Colic lymph node (tissue), 1 donor: ENCODE results near the genes NUAK2 and LEMD1.

GRCh38 chr1:204495062-204495160 is 306 bp upstream of the PIK3C2B start:
- PRO-cap: no peak

GRCh38 chr1:204670567-204671585 is 14.7 kb downstream of the LRRN2 start:
- PRO-cap: no peak

DNA sequence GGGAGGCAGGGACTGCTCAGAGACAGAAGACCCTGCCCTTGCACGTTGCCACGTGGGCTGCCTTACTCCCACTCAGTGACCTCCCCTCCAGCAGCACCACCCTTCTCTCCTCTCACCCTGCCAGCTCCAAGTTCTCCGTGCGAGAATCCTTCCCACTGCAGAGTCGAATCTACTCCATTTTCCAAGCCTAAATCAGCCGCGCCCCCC is 7.8 kb downstream of the LRRN2 start:
- PRO-cap: no peak

DNA sequence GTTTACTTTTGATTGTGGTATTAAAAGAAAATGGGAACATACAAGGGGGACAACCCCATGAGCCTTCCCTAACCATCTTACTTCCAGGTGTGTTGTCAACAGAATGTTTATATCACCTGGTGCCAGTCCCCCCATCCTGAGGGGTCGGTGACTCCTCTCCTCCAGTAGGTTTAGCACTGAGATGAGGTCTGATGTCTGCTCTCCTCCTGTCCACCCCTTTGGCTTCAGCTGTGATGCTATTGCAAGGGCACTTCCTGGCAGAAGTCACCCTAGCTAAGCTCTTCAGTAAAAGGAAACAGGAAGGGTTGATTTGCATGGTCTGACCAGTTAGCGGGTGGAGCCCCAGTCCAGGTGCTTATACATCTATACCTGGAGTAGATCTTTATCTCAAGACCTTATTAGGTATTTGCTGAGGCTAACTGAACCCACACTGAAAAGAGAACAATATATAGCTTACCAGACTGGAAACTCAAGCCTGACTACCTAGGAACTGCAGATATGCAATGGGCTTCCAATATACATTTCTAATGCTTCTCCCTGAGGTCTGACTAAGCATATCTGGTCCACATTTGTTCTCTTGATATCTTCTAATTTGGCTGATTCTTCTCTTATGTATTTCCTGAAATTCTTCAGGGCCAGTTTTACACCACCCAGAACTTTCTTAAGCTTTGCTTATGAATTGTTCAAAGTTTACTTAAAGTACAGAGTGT is 13.4 kb downstream of the NFASC start:
- PRO-cap: no peak

DNA sequence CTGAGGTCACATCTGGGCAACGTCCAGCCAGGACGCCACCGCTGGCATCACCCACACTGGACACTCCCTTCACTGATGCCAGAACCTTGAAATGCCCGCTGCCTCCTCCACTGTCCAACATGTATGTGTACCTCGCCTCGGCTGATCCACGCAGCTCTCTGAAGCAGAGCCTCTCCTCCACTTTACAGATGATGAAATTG is 5.4 kb upstream of the CNTN2 start:
- PRO-cap: no peak

GRCh38 chr1:205175407-205176197 is 35.9 kb downstream of the DSTYK start:
- PRO-cap: no peak

- PRO-cap: no peak
Observed at GRCh38 chr1:205270704-205271225, 43.0 kb downstream of the TMCC2 start.

GRCh38 chr1:205271226-205271474 is 43.4 kb downstream of the TMCC2 start:
- PRO-cap: no peak

GRCh38 chr1:205275059-205275810 is 46.3 kb downstream of the NUAK2 start:
- PRO-cap: no peak

DNA sequence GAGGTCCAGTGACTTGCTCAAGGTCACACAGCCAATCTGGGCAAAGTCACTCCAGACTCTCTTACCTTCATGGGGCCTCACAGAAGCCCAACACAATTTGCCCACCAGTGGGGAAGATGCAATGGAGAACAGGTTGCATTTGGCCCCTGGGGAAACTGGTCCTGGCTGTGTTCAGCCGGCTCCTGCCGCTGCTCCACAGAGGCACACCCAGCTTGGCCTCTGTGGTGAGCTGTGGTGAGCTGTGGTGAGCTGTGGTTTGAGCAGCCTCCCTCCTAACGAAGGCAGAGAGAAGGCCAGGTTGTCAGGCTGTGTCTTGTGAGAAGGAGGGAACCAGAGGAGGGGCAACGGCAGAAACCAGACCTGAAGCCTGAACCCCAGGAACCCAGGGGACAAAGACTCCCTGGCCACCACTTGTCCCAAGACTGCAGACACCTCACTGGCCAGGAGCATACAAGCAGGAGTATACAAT is 35.0 kb downstream of the NUAK2 start:
- PRO-cap: bidirectional peak, plus-strand start at position 318 of the sequence, minus-strand start at position 221 of the sequence

GRCh38 chr1:205293442-205294031 is 28.0 kb downstream of the NUAK2 start:
- PRO-cap: no peak

GRCh38 chr1:205321128-205322410 is at the start of gene NUAK2:
TSS of gene NUAK2 (minus strand) at chr1:205321745.
- PRO-cap: unidirectional peak, minus-strand start at chr1:205321748

DNA sequence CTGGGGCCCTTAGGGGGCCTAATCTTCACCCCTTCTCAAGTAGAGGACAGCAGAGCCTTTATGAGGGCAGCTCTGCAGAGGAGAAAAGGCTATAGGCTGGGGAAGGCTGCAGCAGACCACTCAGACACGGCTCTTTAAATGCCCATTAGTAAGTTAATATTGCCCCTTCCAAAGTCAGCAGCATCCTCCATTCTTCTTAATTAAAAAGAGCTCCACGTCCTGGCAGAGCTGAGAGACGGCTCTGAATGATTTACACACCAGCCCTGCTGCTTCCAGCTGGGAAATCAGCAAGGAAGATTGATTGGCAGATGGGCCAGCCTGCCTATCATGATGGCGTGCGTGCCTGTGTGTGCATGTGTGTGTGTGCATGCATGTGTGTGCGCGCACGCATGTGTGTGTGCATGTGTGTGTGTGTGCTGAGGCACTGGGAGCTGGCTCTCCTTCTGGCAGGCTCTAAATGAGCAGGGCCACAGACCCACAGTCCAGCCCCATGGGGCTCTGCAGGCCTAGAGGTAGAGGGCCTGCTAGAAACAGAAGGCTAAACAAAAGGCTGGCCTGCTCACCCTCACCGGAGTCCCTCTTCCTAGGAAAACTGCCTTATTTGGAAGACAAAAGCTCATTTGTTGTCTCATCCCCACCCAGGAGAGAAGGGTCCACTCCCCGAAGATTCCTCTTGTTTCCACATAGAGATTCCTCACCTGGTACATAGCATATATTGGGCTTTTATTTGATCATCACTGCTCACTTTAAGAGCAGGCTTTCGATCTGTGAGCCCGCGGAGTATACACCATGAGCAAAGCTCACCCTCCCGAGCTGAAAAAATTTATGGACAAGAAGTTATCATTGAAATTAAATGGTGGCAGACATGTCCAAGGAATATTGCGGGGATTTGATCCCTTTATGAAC is 6.0 kb downstream of the KLHDC8A start:
- PRO-cap: no peak

GRCh38 chr1:205352277-205352487 is 4.5 kb downstream of the KLHDC8A start:
- PRO-cap: no peak

GRCh38 chr1:205421584-205422471 is at the start of gene LEMD1:
TSS of gene LEMD1 (minus strand) at chr1:205422056.
- PRO-cap: no peak

GRCh38 chr1:205505655-205506293 is 1.3 kb downstream of the CDK18 start:
- PRO-cap: no peak

DNA sequence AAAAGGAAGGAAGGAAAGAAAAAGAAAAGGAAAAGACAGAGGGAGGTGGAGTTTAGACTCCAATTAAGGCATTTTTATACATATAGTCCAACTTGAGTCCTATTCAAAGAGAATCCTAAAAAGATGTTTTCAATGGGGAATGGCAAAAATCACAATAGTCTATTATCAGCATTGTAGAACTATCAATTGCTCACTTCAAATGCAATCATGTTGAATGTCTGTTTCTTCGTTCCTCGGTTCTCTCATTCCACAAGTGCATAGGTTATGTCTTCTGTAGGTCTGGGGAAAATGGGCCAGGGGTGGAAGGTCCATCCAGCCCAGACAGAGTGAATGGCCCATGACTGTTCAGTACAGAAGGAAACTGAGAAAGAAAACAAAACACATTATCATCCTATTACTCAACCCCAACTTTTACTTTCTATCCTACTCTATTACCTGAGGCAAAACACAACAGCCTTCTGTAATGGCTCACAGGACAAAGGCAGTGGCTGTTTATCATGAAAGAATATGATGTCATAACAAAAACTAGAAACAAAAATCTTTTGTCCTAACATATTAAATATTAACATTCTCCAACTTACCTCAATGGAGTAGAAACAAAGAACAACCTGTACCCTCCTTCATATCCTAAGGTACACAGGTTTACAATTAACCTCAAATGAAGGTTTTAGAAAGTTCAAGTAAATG is 15.4 kb downstream of the ELK4 start:
- PRO-cap: no peak

- PRO-cap: no peak
Observed at GRCh38 chr1:205619510-205619709, 12.4 kb downstream of the ELK4 start.

- PRO-cap: no peak
Observed at GRCh38 chr1:205720194-205721051, 29.6 kb downstream of the NUCKS1 start.

DNA sequence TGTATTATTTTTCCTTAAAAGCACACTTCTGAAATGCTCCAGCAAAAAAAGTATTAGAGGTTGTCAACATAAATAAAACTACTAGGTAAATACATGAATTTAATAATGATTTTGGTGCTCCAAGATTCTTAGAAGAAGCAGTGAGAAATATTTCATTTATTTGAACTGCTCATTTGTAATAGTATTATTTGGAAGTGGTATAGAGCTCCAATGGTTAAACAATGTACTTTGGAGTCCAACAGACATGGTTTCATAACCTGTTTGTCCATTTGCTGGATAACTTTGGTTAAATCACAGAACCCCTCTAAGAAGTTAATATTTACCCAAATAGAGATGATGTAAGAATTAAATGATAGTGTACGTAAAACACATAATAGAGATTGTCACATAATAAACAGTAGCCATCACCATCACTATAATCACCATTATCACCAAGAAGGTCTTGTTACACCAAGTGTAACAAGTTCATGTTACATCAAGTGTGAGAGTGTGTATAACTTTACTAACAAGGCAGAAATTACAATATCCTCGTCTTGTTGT is 23.5 kb downstream of the NUCKS1 start:
- PRO-cap: no peak